M059J (cell line): Measurements from ENCODE around the genes DENND5B and RESF1.

- RAMPAGE, long total RNA = no peak
Measured at GRCh38 chr12:30795085-30795527, 40.4 kb upstream of the CAPRIN2 start.

DNA sequence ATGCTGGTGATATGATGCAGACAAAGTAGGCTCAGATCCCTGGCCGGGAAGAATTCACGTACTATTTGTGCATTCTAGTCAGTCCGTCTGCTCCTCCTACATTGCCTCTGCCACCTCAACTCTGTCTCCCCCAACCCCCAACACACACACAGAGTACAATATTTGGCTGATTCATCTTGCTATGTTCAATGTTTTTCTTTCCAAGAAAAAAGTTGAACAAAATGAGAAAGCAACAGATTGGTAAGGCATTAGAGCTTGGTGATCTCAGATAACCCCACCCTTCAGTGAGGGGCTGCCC, 66.1 kb upstream of the TSPAN11 start:
- RAMPAGE, long total RNA = no peak

DNA sequence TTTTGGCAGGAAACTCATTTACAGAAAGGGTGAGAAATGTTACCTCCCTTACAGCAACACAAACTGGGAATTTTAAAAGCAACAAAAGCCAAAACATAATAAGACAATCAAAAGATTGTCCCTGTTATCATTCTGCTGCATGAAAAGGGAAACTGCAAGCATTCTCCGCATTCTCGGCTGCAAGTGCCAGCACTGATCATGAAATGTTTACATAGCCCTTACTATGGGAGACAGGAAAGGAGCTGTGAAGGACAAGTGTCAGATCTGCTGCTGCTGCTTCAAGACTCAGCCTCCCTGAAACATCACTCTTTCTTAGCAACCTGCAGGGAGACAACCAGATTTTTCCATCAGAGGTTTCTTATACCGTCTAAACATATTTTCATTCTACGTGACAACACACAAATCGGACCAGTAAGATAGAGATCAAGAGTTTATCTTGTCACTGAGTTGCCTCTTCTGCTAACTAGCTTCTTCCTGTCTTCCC, 20.0 kb downstream of the DENND5B start:
- RAMPAGE, long total RNA = no peak

DNA sequence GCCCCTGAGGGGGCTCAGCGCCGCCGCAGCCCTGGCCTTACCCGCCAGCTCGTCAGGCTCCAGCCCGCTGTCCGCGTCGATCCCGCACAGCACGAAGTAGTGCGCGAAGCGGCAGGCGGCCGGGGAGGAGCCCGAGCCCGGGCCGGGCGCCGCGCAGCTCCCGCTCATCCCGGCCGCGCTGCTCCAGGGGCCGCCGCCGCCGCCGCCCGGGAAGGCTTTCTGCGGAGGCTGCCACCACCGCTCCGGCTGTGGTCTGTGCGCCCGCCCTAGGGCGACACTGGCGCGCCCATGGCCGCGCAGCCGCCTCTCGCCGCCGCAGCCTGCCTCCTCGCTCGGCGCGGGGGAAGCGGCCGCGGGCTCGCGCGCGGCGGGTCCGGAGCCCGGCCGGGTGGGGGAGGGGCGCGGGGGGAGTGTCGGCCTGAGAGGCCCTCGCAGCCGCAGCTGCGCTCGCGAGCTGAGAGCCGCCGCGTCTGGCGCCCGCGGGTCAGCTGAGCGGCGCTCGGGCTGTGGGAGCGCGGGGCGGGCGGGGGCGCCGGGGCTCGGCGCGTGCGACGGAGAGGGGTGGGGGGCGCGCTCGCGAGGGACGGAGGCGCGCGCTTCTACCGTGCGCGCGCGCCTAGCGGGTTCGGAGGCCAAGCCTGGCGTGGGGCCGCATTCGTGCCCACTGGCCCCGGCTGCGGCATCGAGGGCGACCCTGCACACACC, at the start of gene DENND5B:
Gene DENND5B, minus strand, starts transcription at position 472 of the 705 bp plus-strand sequence.
- RAMPAGE, long total RNA = no peak

DNA sequence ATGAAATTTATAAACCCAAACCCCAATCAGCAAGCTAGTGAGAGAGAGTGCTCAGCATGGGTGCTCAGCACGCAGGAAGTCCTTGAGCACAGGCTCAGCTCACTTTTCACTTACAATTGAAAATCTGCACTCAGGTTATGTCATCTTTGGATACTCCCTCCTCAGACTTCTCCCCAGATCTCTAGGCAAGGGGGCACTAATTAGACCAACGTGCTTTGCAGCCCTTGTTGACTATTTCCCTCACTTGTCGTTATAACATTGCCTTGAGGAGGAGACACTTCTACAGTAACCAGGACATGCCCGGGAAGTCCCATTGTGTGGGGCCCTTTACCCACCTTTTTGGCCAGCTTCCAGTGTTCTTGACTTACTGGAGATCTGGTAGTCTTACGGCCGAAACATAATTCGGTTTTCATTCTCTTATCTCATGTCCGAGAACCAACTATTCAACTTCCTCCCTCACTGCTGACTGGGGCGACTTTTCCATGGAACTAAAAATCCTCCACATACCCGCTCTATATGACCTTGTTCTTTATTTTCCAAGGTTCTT, 5.4 kb upstream of the H3-5 start:
- RAMPAGE, long total RNA = no peak

- RAMPAGE, long total RNA = no peak
Measured at GRCh38 chr12:31804829-31805120, 12.7 kb upstream of the H3-5 start.

GRCh38 chr12:31958678-31959005, 573 bp upstream of the RESF1 start:
- RAMPAGE, long total RNA = no peak

GRCh38 chr12:31959006-31959969, at the start of gene RESF1:
Gene RESF1, plus strand, starts transcription at chr12:31959415.
- RAMPAGE, long total RNA = no peak

DNA sequence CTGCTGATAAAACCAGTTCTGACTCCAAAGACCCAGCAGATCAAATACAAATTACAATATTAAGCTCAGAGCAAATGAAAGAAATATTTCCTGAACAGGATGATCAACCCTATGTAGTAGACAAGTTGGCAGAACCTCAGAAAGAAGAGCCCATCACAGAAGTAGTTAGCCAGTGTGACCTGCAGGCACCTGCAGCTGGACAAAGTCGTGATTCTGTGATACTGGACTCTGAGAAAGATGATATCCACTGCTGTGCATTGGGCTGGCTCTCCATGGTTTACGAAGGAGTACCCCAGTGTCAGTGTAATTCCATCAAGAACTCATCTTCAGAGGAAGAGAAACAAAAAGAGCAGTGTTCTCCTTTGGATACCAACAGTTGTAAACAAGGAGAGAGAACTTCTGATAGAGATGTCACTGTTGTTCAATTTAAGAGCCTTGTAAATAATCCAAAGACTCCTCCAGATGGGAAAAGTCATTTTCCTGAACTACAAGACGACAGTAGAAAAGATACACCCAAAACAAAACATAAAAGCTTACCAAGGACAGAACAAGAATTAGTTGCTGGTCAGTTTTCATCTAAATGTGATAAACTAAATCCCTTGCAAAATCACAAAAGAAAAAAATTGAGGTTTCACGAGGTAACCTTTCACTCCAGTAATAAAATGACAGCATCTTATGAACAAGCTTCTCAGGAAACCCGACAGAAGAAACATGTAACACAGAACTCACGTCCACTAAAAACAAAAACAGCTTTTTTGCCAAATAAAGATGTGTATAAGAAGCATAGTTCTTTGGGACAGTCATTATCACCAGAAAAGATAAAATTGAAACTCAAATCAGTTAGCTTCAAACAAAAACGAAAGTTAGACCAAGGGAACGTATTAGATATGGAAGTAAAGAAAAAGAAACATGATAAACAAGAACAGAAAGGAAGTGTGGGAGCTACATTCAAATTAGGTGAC, 25.3 kb downstream of the RESF1 start:
- RAMPAGE, long total RNA = no peak

DNA sequence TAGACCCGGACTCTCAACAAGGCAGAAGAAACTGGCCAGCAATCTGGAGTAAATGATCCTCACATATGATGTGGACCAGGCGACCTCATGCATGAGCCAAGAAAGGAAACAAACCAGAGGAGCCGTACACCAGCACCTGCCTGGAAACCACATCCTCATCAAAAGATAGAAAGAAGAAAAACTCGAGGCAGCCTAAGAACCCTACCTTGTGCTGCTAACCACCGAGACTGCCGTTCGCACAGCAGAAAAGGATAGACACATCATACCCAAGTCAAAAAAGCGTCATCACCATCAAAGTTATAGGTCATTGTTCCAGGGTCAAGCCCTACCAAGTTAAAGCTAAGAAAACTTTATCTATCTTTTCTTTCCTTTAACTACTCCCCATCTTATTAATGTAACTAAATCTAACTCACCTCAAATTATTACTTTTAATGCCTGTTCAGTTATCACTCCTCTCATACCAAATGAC, 66.7 kb downstream of the RESF1 start:
- RAMPAGE, long total RNA = no peak

GRCh38 chr12:32118725-32119256, 12.1 kb downstream of the BICD1 start:
- RAMPAGE, long total RNA = no peak

DNA sequence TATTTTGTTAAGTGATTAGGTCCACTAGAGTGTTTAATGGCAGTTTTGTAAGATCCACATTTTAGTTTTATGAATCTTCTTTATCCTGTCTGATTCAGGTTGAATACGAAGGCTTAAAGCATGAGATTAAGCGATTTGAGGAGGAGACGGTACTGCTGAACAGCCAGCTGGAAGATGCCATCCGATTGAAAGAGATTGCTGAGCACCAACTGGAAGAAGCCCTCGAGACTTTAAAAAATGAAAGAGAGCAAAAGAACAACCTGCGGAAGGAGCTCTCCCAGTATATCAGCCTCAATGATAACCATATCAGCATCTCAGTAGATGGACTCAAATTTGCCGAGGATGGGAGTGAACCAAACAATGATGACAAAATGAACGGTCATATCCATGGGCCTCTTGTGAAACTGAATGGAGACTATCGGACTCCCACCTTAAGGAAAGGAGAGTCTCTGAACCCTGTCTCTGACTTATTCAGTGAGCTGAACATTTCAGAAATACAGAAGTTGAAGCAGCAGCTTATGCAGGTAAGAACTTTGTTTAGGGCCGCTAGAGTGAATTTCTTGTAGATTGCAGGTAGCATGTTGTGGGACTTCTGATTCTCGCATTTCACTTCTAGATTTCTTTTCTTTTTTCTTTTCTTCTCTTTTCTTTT, 93.6 kb upstream of the FGD4 start:
- RAMPAGE, long total RNA = no peak

- RAMPAGE, long total RNA = no peak
Measured at GRCh38 chr12:32398657-32399133, 663 bp upstream of the FGD4 start.

DNA sequence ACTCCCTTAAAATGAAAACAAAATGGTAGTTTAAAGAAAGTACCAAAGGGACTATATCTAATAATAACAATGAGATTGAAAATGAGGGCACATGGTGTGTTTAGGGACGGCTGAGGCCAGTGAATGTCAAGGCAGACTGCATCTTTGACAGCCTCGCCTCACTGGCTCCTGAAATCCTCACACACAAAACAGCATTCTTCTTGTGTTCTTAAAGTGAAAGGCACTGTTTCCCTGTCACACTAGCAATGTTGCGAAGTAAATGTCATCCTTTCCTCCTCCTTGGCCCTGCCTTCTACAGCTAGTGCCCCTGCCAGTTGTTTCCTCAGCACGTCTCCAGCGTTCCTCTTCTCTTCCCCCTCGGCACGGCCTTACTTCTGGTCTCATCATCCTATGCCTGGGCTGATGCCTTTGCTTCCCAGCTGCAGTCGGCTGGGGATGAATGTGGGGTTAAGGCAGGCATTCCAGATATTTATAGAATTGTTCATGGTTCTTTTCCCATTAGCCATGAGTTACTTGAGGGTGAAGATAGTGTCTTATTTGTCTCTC, 129.4 kb upstream of the DNM1L start:
- RAMPAGE, long total RNA = no peak

GRCh38 chr12:32753890-32754545, 1.7 kb downstream of the YARS2 start:
- RAMPAGE, long total RNA = no peak

DNA sequence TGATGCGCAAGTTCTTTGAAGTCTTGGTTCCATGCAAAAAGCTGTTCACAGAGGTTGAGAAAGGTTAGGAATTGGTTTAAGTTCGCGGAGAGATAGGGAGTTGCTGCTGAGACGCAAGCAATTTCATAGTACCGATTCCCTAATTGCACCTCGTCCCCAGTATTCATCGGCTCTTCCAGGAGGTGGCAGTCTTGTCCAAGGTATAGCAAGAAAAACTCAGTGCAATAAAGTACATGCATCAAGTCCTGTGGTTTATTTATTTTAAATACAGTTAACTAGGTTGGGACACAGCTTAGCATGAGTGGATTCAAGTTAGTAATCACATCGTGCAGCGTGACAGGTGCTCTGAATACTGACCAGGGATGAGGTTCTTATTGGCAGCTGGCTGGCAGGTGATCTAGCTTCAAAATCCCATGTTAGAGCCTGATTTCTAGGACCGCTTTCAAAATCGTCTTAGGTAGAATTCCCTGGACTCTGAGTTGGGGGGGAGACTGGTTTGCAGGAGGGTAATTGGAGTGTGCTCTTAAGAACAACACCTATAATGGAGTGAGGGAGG, 603 bp upstream of the YARS2 start:
- RAMPAGE, long total RNA = no peak

GRCh38 chr12:32820325-32820960, 64.7 kb upstream of the YARS2 start:
- RAMPAGE, long total RNA = no peak

GRCh38 chr12:32983835-32984469, 87.4 kb upstream of the PKP2 start:
- RAMPAGE, long total RNA = no peak

DNA sequence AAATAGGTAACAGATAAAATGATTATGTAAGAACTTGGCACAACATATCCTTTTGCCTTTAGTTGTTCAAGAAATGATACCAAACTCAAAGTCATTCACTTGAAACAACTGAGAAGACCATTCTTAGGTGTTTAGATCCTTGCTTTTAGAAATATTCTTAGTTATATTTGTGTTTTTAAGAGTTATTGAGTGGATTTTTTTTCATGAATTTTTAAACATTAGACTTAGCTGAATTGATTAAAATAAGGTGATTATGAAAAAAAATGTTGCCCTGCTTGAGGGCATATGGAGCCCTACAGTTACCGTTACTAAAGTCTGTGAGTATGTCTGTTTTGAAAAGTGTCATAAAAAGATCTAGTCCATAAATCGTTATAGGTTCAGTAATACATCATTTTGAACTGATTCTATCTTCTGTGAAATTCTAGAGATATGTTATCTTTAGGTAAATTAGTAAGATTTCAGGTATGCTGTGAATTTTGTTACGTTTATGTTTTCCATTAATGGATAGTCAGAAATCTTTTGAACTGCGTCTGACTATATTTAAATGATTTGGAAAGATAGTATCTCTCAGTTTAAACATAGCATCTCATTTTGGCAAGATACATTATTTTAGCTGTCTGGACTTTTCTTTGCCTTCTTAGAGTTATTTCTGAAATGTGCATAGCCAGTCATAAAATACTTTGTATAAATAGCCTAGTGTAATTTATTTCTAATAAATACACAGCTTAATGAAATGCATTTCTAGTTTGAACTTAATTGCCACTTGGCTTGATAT, 8.2 kb downstream of the ALG10 start:
- RAMPAGE, long total RNA = no peak

DNA sequence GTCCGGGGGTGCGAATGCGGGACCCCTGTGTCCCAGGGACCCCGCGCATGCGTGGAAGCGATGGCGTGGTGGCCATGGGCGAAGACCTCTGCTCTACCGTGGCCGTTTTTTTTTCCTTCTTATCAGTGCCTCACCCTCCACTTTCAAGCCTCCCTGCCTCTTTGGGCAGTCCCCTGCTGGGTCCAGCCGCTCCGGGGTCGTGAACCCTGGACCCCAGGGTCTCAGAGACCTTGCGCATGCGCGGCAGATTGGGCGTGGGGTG, 324.3 kb downstream of the ALG10 start:
- RAMPAGE, long total RNA = no peak